CMK (cell line): ENCODE results near the gene CUL1.

DNA sequence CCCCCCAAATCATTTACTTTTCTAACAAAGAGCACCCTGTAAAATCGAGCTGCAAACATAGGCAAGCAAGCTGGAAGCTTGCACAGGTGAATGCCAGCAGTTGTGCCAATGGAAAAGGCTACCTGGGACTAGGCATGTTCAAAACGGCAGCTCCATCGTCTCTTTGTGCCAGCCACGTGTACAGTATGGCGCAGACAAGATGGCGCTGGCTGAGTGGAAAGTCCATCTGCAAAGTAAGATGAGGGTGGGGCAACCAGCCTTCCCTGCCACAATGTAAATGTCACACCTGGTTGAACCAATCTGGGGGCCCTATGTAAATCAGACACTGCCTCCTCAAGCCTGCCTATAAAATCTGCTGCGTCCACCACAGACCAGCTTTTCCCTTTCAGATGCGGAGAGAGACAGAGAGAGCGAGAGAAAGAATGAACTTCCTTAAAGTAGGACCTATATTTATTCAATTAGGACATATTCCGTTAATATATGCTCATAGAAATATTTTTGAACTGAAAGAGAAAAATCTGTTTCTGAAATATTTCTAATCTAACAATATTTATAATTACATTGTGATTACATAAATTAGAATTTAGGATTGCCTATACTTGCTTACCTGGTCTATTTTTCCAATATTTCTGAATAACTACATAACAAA, 18.4 kb upstream of the C7orf33 start:
- RRBS, result no CpG with 5 or more reads among the region's 10 CpGs

- RRBS, result 1% methylated on average over 55 of the region's 107 CpGs
Observed at GRCh38 chr7:148697970-148699063, at the start of gene CUL1. CUL1 (plus strand) TSS chr7:148698903.

DNA sequence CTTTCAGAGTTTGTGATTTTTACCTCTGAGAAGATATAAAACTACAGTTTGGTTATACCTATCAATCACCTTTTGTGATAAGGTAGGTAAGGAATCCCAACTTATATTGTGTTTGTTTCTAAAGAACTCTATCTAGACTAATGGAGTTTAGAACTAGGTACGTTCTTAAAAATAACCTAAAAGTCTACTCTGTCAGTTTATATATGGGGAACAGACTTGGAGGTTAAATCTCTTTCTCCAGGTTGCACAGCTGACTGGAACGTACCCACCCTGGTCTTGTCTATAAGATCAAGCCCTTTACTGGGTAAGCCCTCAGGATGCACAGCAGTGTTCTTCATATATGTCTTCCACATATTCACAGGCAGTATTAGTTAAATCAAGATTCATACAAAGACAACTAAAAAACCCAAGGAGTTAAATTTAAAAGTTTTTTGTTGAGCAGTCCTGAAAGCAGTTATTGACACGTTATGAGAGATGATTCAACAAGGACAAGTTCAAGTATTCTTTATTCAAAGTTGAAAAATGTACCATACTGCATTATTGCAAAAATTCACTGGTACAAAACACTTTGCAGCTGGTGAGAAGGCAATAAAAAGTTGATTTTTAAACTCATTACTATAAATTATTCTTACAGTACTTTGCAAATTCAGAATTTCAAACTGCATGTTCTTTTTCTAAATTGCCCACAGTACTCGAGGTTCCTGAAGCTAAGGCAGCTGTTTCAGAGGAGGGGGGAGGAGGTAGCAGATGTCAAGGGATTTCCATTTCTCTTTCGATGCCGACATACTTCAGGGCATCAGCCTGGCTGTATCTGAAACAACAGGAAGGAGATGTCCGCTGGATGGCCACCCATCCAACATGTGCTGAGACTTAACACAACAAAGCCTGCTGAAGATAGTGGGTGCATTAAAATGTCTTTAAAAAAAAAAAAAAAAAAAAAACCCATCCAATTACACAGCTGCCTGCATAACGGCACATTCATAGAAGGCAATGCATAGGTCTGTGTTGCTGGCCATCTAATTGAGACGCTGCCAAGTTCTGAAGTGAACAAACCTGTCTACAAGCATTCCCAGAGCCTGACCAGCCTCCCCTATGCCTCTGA, 76.8 kb downstream of the EZH2 start:
- RRBS, result no CpG with 5 or more reads among the region's 9 CpGs

DNA sequence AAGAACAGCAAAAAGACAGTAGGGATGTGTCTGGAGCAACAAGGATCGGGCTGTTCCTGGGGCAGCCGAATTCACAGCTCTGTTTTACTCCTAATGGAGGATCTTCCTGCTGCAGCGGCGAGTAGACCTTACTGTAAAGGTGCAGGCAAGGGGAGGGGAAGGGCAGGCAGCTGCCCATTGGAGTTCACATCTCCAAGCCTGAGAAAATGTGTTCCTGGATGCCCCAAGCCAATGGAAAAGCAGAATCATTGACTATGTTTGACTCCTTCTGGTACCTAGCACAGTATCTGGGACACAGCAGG, 40.4 kb downstream of the PDIA4 start:
- RRBS, result no CpG with 5 or more reads among the region's 4 CpGs

DNA sequence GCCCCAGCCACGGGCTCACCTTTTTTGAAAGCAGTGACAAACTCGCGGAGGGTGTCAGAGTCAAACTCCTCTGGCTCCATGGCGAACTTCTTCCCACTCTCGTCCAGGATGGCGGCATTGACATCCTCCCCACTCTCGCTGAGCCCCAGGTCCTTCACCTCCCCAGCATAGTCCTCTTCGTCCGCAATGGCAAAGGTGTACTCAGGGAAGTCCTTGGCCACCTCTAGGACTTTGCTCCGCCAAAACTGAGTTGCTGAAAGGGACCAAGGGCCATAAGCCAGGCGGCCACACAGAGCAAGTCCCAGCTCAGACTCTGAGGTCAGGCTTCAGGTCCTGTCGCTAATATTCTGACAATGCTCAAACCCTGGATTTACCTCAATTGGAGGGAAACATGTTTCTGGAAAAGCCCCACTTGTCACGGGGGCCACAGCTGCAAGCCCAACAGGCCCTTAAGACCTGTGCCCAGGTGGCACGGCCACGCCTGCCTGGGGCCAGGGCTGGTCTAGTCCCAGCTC, 23.1 kb downstream of the PDIA4 start:
- RRBS, result no CpG with 5 or more reads among the region's 15 CpGs

GRCh38 chr7:149065482-149066249, 24.9 kb downstream of the ZNF786 start:
- RRBS, result 2% methylated on average over 3 of the region's 52 CpGs

GRCh38 chr7:149125290-149126137, 610 bp downstream of the ZNF425 start:
- RRBS, result 1% methylated on average over 13 of the region's 44 CpGs

DNA sequence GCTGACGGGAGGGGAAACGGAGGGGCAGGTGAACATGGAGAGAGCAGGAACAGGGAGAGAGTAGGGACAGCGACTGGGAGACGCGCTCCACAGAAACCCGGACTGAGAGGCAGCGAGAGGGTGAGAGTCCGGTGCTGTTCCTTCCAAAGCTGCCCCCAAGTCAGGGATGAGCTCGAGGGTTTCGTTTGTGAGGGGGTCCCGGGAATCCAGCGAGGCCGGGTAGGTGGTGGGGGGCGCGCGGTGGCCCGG, 336 bp upstream of the ZNF425 start:
- RRBS, result 1% methylated on average over 4 of the region's 17 CpGs

- RRBS, result no CpG with 5 or more reads among the region's 9 CpGs
Observed at GRCh38 chr7:149148588-149148926, 1.3 kb downstream of the ZNF398 start.

- RRBS, result no CpG with 5 or more reads among the region's 11 CpGs
Observed at GRCh38 chr7:149321243-149321852, 59.4 kb downstream of the ZNF783 start.

DNA sequence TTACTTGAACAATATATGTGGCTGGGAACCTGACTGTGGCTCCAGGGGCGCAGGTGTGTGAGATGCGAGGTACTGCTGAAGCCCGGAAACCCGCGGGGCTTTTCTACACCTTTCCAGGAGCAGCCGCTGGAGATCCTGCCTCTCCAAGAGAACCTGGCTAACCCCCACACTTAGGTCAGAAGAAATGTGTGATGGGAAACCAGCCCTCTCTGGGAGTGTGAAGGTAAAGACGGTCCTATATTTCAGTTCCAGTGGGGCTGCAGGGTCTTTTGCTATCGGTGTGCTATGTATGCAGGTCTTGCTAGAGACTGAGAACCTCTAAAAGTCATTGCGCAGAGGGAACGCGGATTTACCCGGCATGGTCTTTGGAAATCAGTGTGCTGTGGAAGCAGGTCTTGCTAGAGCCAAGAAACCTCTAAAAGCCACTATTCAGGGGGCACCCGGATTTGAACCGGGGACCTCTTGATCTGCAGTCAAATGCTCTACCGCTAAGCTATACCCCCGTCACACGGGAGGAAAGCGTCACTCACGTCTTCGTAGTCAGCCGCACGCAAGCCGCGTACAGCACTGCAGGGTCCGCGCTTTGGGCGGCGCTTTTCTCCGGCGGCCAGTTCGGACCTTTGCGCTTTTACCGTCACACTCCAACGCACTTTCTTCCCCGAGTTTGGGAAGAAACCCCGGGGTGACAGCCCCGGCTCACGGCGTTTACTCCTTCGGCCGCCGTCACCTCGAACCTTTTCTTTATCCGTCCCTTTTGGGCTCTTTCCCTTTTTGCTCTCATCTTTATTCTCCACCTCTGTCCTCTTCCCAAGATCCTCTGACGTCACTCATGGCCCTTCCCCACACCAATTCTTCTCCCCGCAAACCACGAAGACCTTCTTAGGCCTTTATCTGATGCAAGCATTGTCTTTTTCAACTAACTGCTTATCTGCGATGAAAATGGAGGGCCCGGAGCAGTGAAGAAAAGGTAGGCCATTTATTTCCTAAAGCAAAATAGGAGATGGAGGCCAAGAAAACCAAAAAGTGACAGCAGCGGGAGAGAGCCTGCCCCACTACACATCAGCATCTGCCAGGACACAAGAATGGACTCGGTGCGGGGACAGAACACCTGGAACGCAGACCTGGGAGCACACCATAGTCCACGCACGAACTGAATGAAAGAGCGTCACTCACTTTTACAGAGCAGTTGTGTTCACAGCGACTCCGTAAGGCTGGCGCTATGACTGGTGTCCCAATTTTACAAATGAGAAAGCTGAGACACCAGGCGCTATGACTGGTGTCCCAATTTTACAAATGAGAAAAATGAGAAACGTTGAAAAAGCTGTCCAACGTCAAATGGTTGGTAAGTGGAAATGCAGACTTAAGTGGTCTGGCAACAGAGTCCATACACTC, 45.7 kb downstream of the ZNF777 start:
- RRBS, result 89% methylated on average over 14 of the region's 62 CpGs

DNA sequence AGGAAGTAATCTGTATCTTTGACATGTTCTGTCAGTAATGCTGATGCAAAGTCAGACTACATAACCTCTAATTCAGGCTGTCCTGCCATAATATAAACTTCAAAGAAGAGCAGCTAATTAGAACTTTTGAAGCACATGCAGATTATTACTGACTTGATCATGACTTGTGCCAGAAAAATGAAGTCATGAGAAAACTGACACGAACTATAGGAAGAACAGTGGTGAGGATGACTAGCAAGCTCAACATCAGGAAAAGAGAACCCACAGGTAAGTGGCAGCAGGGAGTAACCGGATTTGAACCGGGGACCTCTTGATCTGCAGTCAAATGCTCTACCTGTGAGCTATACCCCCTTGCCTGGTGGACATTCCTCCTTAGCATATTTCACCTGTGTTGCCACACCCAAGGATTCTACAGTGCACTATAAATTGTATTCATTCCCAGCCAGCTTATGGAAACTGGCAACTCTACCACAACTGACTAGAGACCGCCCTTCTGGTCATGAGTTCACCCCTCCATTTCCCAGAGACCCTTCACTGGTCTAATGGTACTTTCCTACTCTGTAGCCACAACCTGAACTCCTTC, 97.4 kb upstream of the ZNF746 start:
- RRBS, result no CpG with 5 or more reads among the region's 4 CpGs

DNA sequence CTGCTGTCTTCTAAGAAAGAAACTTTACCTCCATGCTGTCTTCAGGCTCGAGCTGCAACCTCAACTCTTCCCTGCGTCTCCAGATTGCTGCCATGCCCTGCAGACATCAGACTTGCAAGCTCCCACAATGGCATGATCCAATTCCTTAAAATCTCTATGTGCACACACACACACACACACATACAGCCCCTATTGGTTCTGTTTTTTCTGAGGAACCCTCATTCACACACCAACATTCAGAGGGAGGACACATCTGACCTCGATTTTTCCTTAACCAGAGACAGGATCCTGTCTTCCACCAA, 102.6 kb upstream of the KRBA1 start:
- RRBS, result no CpG with 5 or more reads among the region's 3 CpGs

DNA sequence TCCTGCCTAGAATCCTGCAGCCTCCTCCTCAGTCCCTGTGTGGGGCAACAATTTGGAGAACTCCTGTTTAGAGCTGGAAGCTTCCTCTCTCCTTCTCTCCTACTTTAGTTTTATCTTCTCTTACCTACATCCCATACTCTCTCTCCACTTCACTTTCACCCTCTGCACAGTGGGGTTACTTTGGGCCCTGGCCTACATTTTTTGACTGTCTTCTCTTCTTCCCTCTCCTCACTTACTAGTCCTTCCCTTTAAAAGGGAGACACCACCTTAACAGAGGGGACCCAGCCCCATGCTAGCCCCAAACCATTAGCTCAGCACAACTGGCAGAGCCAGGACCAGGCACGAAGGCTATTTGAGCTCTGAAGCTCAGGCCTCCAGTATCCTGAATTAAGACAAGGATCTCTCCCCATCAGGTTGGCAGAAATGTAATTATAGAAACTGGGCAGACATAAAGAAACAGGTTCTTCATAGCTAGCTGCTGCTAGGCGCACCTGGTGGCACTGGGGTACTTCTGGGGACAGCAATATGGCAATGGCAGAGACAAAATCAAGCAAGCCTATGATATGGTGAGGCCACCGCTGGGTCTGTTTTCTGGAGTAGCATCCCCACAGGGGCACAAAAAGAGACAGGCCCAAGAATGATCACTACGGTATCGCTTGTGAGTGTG, 100.4 kb upstream of the KRBA1 start:
- RRBS, result no CpG with 5 or more reads among the region's 5 CpGs

- RRBS, result no CpG with 5 or more reads among the region's 15 CpGs
Observed at GRCh38 chr7:149725506-149726023, 10.8 kb downstream of the KRBA1 start.

DNA sequence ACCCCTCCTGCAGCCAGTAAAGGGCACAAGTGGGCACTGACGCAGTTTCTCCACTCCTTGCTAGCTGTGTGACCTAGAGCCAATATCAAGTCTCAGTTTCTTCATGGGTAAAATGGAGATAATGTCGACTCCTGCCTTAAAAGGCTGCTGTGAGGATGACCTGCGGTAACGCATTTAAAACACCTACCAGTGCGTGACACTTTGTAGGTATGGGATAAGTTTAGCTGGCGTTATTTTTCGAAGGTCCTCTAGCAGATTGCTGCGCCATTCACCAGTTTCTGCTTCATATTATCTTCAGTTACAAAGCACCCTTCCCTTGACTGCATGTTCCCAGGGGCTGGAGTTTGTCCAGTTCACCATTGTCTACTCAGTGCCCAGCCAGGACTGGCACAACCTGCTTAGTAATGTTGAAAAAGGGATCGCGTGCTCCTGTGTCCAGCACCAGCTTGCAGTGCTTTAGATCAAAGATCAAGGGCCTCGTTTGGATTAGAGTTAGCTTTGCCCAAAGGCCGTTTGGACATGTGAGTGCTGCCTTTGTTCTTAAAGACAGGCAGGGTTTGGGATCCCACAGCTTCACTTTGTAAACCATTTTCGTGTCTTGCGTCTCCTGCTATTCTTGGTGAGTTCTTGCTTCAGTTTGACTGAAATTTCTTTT, 773 bp downstream of the ATP6V0E2 start:
- RRBS, result no CpG with 5 or more reads among the region's 14 CpGs

DNA sequence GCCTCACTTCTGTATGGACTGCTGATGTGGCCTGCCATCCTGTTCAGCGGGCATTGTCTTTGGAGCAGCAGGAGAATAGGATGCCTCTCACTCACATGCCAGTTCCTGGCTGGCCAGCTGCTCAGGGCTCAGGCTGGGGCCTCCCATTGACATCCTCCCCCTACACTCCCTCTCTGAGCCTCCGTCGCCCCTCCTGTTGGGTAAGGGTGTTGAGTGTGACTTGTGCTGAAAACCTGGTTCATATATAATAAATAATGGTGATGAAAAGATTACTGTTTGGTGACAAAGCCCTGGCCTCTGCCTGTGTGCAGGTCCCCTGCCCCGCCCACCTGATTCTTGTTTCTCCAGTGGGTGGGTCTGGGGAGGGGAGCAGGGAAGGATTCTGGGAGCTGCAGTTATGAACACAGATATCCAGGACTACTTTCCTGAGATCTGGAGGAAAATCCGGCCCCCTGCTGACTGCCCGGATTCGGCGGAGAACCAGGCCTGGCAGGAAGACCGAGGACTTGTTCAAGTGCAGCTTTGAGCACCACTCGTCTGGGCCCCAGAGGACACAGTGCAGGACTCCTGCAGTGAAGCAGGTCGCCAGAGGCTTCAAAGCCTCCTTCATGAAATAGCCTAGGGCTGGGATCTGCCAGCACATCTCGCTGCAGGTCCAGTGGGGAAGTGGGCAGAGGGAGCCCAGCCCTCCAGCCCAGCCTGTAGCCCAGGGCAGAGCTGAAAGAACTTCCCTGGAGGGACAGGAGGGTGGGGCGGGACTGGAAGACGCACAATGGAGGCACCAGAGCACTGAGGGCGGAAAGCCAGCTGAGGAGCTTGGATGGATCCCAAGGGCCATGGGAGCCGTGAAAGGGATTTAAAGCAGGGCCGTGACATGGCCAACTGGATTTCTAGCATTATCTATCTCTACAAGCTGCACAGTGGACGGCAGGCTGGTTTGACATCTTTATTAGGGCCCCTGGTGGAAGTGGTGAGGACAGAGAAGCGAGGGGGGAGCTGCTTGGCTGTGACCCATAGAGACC, 7.0 kb downstream of the ATP6V0E2 start:
- RRBS, result no CpG with 5 or more reads among the region's 19 CpGs

DNA sequence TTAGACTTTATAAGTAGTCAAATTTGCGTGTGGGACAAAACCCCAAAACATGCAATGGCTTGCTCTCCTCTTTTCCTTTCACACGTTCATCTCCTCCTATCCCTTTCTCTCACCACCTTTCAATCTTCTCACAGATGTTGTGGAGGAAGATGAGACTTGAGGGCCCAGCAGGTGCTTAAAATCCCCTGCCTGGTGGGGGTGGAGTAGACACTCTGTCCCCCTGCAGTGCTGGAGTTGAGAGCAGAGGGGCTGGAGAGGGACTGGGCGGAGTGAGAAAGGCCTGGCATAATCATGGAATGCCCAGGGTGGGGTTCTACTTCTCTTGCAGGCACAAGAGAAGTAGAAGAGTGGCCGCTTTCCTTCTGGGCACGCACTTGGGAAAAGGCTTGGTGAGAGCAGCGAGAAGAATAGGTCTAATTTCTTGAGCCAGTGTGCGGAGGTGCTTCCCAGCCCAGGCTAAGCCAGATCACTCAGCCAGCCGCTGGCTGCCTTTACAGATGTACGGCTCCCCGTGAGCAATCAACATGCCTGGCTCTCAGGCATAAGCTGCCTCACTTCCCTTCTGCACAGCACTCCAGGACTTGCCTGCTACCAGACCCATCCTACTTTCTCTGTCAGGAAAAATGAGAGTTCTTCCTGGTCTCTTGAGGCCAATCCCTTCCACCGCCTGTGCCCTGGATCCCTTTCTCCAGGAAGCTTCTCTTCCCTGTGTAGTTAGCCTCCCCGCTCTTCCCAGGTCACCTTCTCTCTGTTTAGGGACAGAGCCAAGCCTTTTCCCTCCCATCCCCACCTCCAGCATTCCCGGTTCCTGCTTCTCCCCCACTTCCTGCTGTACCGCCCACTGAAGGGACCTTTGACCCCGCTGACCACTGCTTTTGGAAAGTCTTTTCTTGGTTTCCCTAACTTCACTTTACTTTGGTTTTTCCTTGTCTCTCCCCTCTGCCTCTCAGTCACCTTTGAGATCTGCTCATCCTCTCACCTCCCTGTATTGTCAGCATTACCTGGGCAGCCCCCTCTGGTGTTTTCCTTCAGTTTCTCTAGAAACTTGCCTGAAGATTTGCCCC, 1.0 kb upstream of the ACTR3C start:
- RRBS, result no CpG with 5 or more reads among the region's 15 CpGs

DNA sequence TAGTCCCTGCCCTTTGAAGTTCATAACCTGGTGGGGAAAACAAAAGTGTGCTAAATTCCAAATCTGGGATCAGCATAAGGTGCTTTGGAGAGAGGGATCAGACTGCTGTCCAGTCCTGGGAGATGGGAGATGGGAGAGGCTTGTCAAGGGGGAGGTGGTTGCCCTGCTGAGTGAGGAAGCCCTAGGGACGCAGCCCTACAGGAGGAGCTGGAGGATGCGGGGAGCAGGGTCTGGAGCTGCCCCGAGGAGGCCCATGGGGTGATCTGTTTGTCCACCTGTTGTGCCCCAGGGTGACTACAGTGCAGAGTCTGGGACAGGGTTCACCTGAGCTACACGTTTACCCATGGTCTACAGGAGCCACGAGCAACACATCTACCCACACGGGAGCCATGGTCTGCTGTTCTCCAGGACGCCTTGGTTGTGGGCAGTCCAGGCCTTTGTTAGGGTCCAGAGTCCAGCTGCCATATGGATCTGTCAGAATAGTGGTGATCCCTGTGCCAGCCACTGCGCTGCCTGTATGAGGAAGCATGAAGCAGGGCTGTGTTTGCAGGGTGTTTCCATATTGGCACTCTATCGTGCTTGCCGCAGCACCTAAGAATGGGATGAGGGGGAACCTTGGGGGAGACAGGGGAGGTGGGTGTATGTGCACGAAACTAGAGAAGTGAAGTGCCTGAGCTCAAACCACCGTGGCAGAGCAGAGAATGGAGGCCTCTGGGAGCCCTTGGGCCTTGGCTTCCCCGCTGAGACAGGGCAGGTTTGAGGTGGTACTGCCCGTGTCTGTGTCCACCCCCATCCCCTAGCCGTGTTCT, 2.7 kb upstream of the ENSG00000284691 start:
- RRBS, result no CpG with 5 or more reads among the region's 15 CpGs